Placental pericyte (primary cell): ENCODE measurements around the genes NOX5 and GLCE.

DNA sequence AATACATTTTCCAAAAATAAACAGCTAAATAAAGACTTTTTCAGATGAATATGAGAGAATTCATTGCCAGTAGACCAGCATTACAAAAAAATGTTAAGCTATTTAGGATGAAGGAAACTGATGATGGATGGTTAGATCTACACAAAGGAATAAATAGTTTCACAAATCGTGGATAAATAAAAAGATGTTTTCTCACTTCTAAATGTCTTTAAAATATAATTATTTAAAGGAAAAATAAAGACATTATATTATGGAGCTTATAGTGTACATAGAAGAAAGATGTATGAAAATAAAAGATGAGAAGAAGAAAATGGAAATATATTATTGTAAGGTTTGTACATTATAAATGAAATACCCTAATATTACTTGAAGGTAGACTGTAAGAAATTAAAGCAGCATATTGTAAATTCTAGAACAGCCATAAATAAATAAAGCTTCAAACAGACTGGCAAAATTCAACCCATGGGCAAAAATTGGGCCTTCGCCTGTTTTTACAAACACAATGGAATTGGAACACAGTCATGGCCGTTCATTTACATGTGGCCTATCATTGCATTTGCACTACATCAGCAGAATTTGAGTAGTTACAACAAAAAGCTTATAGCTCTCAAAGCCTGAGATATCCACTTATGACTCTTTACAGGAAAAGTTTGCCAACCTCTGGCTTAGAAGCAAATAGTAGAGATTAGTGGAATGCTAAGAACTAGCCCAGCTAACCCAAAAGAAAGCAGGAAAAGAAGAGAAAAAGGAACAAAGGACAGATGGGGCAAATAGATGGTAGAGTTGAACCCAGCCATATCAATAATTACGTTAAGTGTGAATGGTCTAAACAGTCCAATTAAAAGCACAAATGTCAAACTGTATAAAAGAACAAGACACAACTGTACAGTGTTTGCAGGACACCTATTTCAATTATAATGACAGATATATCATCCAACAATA, 139.7 kb upstream of the SKOR1 start:
- CAGE, long polyA plus RNA = no peak

GRCh38 chr15:67840224-67841171, 15.2 kb downstream of the SKOR1 start:
- CAGE, long polyA plus RNA = no peak

DNA sequence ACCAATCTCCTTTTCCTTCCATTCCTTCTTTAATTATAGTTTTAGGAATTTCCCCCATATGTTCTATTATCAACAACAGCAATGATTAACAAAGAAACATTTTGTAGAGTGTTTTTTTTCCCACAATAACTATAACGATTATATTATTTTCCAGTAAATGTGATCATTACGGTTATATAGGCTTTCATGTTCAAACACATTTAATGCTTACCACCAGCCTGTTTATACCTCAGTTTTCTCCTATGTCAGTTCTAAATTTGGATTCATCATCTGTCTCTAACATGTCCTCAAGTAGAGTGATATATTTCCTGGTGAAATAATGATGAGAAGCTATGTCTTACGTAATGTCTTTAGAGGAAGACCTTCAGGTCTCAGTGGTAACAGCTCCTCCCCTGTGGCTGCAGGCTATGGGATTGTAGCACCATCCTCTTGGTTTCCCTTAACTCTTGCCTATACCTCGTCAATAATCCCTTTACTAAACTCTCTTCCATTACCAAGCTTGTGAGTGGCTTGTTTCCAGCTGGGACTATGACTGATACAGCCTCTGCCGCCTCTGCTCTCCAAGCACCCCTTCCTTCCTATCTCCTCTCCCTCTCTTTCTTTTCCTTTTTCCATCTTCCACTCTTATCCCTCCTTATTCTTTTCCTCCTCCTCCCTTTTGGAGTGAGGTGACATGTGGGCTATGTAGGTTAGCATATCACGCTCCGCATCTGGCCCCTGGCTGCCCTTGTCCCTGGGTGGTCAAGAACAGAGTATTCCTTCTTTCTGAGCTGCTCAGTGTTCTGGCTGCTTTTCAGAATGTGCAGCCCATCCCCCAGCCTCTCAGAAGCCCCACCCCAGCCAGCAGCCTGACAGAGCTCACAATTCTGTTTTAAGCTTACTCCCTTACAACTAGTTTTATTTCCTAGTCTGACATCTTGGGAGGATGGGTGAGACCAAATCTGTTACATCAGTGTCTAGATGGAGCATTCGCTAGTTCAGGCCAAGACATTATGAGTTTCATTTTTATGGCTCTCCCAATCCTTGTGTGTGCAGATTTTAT, 89.3 kb downstream of the SKOR1 start:
- CAGE, long polyA plus RNA = no peak

DNA sequence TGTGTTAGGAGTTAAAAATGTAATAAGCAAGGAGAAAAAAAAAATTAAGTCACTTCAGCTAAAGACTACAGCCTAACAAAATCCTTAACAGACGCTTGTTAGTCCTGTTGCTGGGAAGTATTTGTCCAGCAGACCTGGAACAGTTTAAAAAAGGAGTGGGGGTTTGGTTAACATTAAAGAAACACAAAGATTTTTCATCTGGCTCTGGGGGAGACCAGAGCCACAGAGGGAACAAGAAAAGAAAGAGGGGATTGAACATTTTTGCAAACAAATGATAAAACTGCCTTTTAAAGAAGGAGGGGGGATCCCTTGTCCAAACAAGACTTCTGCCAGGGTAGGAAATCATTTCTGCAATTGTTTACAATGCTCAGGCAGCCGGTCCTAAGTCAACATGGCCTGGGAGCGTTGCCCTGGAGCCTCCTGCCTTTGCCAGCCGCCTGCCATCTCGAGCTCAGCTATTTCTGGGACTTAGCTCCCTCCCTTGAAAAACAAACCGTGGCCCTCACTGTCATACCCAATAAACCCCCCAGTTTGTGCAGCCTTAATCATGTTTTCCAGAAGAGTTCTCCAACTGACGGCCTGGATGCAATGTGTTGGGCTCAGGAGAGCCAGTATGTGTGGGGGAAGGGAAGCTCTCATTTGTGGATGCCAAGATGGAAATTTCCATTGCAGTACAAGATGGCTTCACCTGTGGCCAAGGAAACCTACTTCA, 90.2 kb downstream of the SKOR1 start:
- CAGE, long polyA plus RNA = no peak

GRCh38 chr15:67916979-67917511, 91.7 kb downstream of the SKOR1 start:
- CAGE, long polyA plus RNA = no peak

GRCh38 chr15:68012894-68013289, 41.2 kb upstream of the PIAS1 start:
- CAGE, long polyA plus RNA = no peak

- CAGE, long polyA plus RNA = no peak
Measured at GRCh38 chr15:68277514-68277565, 205 bp upstream of the FEM1B start.

DNA sequence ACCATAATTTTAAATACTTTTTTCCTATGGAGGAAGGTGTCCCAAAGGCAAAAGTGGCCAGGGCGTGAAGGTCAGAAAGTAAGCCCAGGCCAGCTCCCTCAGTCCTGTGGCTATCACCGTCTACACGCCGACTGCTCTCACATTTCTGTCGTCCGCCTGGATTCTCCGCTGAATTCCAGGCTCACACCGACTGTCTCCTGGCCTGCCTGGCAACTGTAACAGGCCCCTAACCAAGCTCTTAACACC, 26.8 kb downstream of the FEM1B start:
- CAGE, long polyA plus RNA = no peak

DNA sequence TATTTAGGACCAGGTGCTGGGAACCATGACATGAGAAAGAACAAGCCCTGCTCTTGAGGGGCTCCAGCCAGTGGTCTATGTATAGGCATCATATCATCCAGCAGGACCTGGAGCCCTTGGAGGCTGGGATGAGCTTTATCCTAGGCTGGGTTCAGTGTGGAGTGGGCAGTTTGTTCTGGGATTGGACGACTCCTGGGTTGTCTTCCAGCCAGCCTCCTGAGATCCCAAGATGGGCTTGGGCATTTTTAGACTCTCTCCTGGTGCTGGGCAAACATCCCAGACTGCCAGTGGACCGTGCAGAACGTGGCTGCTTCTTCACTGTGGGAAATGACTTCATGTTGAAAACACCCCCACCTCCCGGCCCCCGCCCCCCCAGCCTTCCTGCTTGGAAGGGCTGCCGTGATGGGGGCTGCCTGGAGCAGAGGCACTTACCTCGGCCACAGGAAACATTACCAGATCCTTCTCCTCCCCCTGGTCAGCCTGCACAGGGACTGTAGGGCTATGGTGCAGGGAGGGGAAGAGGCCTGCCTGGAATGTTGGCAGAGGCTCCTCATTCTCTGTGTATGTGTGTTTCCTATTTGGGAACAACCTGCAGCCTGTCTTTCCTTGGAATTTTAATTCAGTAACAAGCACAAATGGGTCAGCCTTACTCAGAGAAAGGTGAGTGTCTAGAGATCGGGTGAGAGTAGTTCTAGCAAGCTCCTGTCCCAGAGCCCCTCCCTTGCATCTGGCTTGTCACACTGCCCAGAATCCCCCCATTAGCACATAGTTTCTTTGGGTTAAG, 90.9 kb downstream of the ANP32A start:
- CAGE, long polyA plus RNA = no peak

- CAGE, long polyA plus RNA = no peak
Measured at GRCh38 chr15:68730640-68731540, 89.8 kb downstream of the ANP32A start.

DNA sequence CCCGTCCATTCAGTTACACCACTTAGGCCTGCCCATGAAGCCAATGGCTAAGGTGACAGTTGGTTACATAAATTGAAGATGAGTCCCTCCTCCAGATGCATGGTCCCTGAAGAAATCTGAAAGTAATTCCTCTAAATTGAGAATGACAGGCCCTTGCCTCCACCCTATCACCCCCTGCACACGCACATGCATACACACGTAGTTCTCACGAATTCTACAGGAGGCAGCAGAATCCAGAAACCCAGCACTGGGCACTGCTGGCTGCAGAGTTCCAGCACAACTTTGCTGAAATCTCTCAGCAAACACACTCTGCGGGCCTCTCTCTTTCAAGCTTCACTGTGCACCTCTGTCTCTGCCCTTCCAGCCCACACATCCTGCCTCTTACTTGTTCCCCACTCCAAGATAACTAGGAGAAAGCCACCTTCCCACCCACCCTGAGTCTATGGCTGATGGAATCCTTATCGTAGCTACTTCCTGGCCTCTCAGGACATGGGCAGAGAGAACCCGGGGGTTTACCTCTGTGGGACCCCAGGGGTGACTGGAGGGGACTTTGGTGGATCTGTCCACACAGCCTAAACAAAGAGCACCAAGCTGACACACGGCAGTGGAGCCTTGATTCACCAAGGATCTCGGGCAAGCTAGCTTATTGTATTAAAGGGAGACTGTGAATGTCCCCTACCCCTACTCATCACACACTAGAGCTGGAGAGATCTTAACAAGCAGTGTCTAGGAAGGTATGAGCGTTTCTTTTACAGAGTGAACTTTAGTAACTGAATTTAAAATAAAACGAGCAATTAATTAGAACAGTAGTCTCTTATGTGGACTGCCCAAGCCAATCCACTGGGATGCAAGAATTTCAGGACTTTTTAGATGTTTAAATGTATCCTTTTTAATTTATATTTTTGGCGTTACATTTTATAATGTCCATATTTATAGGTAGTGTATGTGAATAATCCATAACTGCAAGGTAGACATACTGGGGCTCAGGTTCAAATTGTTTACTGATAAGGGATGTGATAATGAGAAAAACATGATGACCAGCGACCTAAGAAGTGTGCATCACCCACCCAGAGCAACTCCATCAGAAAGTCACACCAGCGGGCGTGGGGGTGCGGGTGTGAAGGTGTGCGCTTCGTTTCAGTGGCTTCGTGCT, 11.7 kb downstream of the ANP32A start:
- CAGE, long polyA plus RNA = no peak

DNA sequence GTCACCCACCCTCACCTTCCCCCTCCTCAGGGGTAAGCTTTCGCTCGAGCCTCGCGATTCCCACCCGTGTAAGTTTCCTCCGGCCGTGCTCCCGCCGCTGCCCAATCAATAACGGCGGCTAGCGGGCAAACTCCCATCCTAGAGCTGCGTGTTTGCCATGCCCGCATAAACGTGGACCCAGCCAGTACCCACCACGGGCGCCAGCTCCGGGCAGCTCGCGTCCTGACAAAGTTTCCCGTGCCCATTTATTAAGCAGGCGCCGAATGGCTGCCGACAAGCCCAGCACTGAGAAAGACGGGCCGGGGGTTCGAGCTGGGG, 1.4 kb downstream of the ANP32A start:
- CAGE, long polyA plus RNA = no peak

- CAGE, long polyA plus RNA = no peak
Measured at GRCh38 chr15:69014322-69014895, at the start of gene NOX5. TSS of gene NOX5 (plus strand) at chr15:69014695.

GRCh38 chr15:69082549-69083173, 68.2 kb downstream of the NOX5 start:
- CAGE, long polyA plus RNA = no peak

DNA sequence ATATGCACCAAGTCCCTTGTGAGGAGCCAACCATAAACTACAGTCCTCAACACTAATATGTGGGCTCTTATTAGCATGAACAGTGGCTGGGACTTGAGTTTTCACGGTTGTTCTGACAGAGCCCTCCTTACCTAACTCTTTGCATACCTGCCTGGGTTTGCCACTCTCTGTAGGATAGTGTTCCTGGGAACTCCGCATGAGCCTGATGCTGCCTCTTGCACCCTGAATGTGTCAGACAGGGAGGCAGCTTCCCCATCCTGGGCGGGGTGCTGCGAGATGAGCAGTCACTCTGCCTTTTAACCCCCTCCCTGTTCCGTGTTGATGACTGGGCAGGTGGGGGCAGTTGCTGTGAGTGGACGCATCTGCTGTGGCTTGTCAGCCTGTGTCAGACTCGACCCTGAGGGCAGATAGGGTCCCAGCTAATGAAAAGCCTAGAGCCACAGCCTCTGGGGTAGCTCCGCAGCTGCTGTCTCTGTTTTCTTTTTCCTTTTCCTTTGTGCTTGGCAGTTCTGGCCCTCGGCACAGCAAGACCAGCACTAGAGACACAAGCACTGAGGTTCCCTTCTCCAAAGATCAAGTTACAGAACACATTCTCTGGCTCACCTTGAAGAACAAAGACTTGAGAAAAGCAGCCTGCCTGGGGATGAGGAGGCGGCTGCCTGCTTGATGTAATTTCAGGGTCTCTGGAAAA, 43.1 kb upstream of the GLCE start:
- CAGE, long polyA plus RNA = no peak

- CAGE, long polyA plus RNA = no peak
Measured at GRCh38 chr15:69126032-69126468, 34.4 kb upstream of the GLCE start.

DNA sequence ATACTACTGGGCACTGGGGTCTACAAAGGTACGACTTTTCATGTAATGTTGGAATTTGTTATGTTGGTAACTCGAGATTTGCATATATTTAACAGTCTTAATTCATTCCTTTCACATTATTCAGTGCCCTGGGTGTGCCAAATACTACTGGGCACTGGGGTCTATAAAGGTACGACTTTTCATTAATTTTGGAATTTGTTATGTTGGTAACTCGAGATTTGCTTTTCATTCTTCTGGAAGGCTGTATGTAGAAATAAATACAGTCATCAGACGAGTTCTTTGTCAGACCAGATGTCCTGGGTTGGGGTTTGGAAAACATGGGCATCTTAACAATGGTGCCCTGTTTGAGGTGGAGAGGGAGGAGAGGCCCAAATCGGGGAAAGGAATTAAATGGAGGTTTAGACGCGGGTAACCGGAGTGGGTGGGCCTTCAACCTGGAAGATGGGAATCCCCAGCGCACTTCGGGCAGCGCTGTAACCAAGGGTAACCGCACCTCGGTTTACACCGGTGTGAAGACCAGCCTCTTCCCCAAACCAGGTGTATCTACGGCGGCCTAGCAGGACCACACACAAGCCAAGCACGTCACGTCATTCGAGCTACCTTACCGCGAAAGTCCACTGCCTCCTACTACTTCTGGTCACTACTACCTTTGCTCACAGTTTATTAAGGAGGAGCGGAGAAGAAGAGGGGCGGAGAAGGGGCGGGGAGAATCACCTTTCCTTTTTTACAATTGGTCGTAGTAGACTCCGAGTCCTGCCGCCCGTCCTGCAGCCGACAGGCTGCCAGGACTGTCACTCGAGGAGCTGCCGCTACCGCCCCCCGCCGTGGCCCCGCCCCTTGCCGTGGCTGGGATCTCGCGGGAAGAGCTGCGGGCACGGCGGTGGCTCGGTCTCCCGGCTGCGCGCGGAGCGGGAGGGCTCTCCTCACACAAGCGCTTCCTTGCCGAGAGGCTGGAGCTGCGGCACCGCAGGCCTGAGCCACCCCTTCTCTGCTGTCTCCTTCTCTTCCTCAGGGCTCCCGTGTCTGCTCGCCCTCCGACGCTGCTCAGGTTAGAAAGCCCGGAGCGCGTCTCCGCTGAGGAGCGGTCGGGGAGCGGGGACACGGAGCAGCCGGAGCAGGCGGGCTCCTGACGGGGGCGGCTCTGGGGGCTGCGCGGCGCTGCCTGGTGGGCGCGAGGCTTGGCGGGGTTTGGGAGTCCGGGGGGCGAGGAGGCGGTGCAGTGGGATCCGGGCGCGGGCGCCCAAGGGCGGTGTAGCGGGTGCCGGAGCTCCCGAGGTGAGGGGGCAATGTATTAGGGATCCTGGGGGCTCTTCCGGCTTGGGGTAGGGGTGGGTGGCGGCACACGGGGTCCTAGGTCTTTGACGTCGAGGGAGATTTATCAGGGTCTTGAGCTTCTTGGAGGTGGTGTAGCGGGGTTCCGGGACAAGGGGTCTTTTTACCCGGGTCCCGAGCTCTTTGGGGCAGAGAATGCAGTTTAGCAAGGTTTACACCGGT, at the start of gene GLCE:
GLCE (plus strand) TSS at position 926 of the 1,494 bp plus-strand sequence.
- CAGE, long polyA plus RNA = no peak

DNA sequence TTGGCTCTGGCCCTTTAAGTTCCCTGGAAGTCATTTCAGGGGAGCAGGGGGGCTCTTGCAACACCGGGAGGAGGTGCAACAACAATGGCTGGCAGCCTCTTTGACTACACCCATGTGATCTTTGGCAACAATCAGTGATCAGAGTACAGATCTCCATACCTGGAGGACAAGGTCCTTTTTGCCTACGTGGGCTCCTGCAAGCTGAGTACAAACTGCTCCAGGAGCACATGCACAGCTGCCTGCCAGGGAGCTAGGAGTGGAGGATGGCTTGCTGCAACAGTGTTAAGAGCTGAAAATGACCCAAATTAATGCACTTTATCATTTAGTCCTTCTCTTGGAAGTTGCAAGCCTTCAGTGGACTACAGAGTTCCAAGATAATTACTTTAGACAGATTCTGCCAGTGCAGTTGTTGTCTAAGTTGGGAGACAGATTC, 64.0 kb downstream of the GLCE start:
- CAGE, long polyA plus RNA = no peak

- CAGE, long polyA plus RNA = no peak
Measured at GRCh38 chr15:69454397-69455577, 2.2 kb downstream of the RPLP1 start.

DNA sequence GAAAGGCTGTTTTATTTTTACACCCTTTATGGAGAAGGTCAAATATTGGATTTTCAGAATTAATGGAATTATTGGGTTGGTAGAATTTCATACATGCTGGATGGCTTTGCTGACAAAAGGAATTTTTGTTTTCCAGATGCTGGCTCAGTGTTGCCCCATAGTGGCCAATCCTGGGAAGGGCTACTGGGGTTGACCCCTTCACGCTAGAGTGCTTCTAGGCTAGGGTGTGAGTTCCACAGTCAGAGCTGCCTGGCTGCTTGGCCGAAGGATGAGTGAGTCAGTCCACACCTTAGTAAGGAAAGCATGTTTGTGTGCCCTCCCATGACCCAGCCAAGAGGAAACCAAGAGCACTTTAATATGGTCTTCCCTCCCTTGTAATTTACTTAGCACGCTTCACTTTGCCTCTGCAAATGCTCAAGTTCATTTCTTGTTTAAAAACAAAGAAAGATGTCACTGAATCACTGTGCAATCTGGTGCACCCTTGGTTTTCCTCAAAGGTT, 13.4 kb downstream of the RPLP1 start:
- CAGE, long polyA plus RNA = no peak